Liver (tissue), 9 donors: ENCODE results near the gene CCL11.

DNA sequence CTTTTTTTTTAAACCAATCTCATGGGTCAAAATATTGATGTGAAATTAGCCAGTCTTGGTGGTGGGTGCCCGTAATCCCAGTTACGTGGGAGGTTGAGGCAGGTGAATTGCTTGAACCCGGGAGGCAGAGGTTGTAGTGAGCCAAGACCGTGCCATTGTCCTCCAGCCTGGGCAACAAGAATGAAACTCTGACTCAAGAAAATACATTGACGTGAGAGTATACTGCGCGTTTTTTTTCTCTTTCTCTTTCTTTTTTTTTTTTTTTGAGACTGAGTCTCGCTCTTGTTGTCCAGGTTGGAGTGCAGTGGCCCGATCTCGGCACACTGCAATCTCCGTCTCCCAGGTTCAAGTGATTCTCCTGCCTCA lies 20.3 kb downstream of the RNF135 start:
- PRO-cap, 5 experiments: peak in 3 of 5 experiments; most common minus-strand start position 236 of the sequence (in 2)
- RAMPAGE, long total RNA, 2 experiments: no peak in any of the 2 experiments
- RRBS: no CpG with 5 or more reads among the region's 11 CpGs

GRCh38 chr17:31128298-31128680 lies 33.5 kb downstream of the NF1 start:
- PRO-cap, 5 experiments: no peak in any of the 5 experiments
- RAMPAGE, long total RNA, 2 experiments: no peak in any of the 2 experiments
- RRBS: no CpG with 5 or more reads among the region's 3 CpGs

GRCh38 chr17:31163111-31163777 lies 68.5 kb downstream of the NF1 start:
- PRO-cap, 5 experiments: no peak in any of the 5 experiments
- RAMPAGE, long total RNA, 2 experiments: no peak in any of the 2 experiments
- RRBS: no CpG with 5 or more reads among the region's 7 CpGs

- PRO-cap, 5 experiments: no peak in any of the 5 experiments
- RAMPAGE, long total RNA, 2 experiments: no peak in any of the 2 experiments
- RRBS: no CpG with 5 or more reads among the region's 10 CpGs
Observed at GRCh38 chr17:31491108-31491728, 99.7 kb downstream of the RAB11FIP4 start.

GRCh38 chr17:31491807-31492195 lies 100.3 kb downstream of the RAB11FIP4 start:
- PRO-cap, 5 experiments: no peak in any of the 5 experiments
- RAMPAGE, long total RNA, 2 experiments: no peak in any of the 2 experiments
- RRBS: no CpG with 5 or more reads among the region's 13 CpGs

DNA sequence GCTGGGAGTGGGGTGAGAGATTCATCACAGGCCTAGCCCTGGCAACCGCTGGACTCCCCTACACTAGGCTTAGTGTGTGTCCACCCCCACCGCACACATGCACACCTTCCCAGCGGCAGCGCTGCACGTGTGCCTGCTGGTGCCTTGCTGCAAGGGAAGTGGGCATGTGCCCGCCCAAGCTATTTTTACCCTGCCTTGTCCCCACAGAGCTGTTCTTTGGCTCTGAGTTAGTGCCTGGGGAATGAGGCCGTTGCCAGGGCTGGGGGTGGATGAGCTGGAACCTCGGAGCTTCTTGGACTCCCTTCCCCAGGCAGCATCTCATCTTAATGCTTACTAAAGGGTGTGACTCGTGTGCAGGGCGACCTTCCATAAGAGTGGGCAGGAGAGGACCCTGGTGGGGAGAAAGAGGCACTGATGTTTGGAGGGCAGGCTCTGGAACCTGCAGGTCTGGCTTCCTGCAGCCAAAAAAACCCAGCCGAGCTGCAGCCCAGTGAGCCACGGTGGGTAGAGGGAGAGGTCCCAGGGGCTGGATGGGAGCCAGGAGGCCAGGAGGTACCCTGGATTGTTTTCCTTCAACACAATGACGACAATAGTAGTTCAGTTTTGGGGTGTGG lies 118.9 kb downstream of the RAB11FIP4 start:
- PRO-cap, 5 experiments: no peak in any of the 5 experiments
- RAMPAGE, long total RNA, 2 experiments: no peak in any of the 2 experiments
- RRBS: no CpG with 5 or more reads among the region's 13 CpGs

- PRO-cap, 5 experiments: no peak in any of the 5 experiments
- RAMPAGE, long total RNA, 2 experiments: no peak in any of the 2 experiments
- RRBS: no CpG with 5 or more reads among the region's 9 CpGs
Observed at GRCh38 chr17:32227961-32228350, 37.7 kb upstream of the RHBDL3 start.

DNA sequence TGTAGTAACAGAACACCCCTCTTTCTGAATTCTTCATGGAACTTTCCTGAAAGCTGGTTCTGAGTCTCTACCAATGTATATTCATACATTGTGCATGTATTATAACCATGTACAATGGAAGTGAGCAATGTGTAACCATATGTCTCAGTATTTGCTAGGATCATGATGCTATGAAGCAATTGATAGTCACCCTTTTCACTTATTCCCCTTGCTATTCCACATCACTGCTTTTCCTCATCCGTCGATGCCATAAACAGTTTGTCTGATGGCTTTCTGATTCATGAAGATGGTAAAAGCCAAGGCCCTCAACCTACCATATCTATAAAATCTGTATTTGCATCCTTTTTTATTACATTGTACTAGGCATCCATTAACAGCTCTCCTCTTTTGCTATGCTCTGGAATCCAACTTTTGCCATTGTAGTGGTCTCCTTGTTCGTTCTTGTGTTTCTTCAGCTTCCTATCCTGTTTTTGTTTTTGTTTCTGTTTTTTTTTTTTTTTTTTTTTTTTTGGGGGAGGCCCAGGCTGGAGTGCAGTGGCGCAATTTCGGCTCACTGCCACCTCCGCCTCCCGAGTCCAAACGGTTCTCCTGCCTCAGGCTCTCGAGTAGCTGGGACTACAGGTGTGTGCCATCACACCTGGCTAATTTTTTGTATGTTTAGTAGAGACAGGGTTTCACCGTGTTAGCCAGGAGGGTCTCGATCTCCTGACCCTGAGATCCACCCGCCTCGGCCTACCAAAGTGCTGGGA lies 34.5 kb downstream of the ZNF207 start:
- PRO-cap, 5 experiments: no peak in any of the 5 experiments
- RAMPAGE, long total RNA, 2 experiments: no peak in any of the 2 experiments
- RRBS: no CpG with 5 or more reads among the region's 13 CpGs

DNA sequence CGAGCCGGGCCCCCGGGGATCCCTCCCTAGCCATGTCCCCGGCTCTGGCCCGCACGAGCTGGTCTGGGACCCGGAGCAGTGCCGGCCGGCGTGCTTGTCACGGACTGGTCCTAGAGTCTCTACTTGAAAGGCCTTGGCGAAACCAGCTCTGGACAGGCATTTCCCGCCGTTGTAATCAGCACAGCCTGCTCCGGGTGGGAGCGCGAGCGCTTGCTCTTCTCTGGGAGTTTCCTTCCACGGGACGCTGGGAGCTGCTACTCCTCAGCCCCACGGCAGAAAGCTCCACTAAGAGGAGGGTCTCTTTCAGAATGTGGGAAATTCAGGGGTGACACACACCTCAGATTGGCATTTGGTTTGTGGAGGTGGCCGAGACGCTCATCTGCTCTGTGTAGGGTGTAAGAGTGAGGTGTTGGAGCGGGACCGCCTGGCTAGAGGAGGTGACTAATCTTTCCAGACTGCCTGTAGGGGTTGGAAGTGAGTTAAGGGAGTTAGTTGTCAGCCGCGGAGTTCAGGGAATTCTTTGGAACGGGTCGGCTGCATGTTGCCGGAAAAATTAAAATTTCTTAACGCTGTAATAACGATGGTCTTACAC lies 662 bp downstream of the PSMD11 start:
- PRO-cap, 5 experiments: no peak in any of the 5 experiments
- RAMPAGE, long total RNA, 2 experiments: no peak in any of the 2 experiments
- RRBS: 2% methylated on average over 11 of the region's 32 CpGs

DNA sequence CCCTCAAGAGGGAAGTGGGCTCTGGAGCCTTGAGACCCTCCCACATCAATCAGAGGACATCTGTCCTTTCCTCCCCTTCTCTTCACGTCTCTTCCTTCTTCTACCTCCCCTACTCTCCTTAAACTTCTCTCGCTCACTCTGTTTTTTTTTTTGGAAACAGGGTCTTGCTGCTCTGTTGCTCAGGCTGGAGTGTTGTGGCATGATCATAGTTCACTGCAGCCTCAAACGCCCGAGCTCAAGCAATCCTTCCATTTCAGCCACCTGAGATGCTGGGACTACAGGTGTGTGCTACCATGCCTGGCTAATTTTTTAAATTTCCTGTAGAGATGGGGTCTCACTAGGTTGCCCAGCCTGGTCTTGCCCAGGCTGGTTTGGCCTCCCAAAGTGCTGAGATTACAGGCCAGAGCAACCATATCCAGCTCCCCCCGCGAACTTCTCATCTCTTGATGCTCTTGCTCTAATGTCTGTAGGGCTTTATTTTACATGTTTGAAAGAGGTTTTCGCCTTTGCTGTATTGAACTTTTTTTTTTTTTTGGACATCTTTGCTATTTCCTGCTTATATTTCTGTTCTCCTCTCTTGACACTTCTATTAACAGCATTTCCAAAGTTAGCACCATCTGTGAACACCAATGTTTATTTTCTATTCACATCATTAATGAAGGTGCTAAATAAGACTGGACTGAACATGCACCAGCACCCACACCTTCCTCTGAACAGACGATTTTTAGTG lies 24.5 kb downstream of the CDK5R1 start:
- PRO-cap, 5 experiments: peak in 1 of 5 experiments; most common minus-strand start position 148 of the sequence (in 1)
- RAMPAGE, long total RNA, 2 experiments: no peak in any of the 2 experiments
- RRBS: no CpG with 5 or more reads among the region's 8 CpGs

DNA sequence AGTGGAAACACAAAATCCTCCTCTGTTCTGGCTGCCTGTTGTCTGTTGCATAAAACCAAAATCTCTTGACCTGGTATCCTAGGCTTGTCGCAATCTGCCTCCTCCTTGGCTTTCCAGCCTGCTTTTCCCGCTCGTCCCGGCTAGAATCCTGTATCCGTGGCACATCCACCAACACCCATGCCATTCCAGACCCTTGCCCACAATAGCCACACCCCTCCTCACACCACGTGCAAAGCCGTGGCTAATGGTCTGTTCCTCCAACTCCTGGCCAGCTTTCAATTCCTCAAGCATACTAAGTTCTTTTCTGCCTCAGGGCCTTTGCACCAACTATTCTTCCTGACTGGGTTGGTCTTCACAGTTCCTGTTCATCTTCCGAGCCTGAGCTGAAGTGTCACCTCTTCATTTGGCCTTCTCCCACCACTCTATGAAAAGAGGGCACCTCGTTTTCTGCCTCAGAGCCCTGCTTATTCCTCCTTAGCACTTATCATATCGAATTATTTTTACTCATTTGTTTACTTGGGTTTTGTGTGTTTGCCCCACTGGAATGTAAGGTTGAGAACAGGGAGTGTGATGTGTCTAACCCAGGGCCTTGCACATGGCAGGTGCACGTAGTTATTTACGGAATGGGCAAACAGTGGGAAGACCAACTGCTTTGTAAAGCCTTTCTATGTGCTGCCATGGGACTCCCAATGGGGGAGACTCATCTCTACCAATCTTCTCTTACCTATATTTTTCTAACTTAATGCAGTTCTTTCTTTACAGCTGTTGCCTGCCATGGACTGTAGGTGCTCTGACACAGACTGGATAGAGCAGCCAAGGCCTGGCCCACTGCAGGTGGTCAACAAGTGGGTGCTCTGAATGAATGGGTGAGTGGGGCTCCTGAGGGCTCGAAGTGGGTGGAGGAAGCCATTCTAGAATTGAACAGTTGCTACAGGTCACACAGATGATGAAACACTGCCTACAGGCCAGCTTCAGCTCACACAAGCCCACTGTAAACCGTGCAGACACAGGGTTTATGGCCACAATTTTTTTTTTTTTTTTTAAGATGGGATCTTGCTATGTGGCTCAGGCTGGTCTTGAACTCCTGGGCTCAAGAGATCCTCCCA lies 69.1 kb downstream of the CDK5R1 start:
- PRO-cap, 5 experiments: no peak in any of the 5 experiments
- RAMPAGE, long total RNA, 2 experiments: no peak in any of the 2 experiments
- RRBS: no CpG with 5 or more reads among the region's 14 CpGs

- PRO-cap, 5 experiments: peak in 1 of 5 experiments; most common minus-strand start chr17:32823187 (in 1)
- RAMPAGE, long total RNA, 2 experiments: no peak in any of the 2 experiments
- RRBS: no CpG with 5 or more reads among the region's 2 CpGs
Observed at GRCh38 chr17:32822989-32823371, 53.9 kb downstream of the MYO1D start.

DNA sequence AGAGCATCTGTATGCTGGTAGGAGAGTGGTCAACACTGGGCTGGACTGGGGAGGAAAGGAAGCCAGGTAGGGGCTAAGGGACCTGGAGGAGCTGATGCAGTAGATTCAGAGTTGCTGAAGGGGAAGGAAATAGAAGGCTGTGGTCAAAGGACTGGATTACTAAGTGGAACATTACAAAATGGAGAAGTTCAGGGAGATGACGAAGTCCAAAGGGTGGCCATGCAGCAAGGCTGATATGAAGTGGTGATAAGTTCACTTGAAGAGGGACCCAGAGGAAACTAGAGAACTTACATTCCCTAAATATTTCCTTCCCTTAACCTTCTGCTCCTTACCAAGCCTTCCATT lies 8.6 kb upstream of the CCL2 start:
- PRO-cap, 5 experiments: peak in 1 of 5 experiments; most common plus-strand start position 262 of the sequence (in 1)
- RAMPAGE, long total RNA, 2 experiments: no peak in any of the 2 experiments
- RRBS: no CpG with 5 or more reads among the region's 1 CpG

GRCh38 chr17:34285465-34286008 lies at the start of gene CCL11:
TSS of gene CCL11 (plus strand) at chr17:34285742.
- PRO-cap, 5 experiments: no peak in any of the 5 experiments
- RAMPAGE, long total RNA, 2 experiments: no peak in any of the 2 experiments
- RRBS: no CpG with 5 or more reads among the region's 5 CpGs

DNA sequence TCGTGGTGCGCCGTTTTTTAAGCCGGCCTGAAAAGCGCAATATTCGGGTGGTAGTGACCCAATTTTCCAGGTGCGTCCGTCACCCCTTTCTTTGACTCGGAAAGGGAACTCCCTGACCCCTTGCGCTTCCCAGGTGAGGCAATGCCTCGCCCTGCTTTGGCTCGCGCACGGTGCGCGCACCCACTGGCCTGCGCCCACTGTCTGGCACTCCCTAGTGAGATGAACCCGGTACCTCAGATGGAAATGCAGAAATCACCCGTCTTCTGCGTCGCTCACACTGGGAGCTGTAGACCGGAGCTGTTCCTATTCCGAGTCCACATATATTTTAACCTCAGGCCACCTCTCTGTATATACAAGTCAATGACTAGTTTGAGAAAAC lies 12.6 kb downstream of the CCL11 start:
- PRO-cap, 5 experiments: no peak in any of the 5 experiments
- RAMPAGE, long total RNA, 2 experiments: no peak in any of the 2 experiments
- RRBS: no CpG with 5 or more reads among the region's 23 CpGs

- PRO-cap, 5 experiments: no peak in any of the 5 experiments
- RAMPAGE, long total RNA, 2 experiments: no peak in any of the 2 experiments
- RRBS: no CpG with 5 or more reads among the region's 5 CpGs
Observed at GRCh38 chr17:34387011-34387748, 24.1 kb upstream of the CCL1 start.

DNA sequence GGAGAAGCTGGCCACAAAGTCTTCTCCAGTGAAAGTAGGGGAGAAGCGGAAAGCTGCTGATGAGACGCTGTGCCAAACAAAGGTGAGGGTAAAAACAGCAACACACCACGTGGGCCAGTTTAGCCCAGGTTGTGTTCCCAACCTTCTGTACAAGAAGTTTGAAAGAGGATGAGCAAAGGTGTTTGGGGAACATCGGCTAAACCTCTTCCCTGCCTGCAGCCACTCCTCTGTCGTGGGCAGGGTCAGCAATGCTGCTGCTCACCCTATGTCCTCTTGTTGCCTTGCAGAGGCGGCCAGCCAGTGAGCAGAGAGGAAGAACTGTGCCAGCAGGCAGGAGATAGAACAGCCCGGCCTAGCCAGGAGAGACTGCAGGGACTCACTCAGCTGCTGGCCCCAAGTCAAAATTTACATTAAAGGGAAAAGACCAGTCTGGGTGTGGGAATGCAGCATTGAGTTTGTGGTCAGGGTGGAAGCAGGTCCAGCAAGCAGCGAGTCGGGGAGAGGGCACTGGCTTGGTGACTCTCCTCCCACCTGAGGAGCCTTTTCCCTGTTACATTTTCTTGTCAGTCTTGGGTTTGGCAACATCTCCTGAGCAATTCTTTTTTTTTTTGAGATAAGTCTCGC lies 22.5 kb downstream of the LIG3 start:
- PRO-cap, 5 experiments: no peak in any of the 5 experiments
- RAMPAGE, long total RNA, 2 experiments: no peak in any of the 2 experiments
- RRBS: no CpG with 5 or more reads among the region's 10 CpGs

GRCh38 chr17:35017951-35018925 lies 37.9 kb downstream of the LIG3 start:
- PRO-cap, 5 experiments: no peak in any of the 5 experiments
- RAMPAGE, long total RNA, 2 experiments: no peak in any of the 2 experiments
- RRBS: no CpG with 5 or more reads among the region's 5 CpGs

DNA sequence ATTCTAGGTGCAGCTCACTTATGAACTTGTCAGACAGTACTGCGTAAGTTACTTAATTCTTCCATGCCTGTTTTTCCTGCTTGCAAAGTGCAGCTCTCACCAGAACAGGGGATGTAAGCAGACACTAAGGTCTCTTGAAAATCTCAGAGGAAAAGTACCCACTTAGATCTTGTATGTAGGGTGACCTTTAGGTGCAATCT lies 38.7 kb downstream of the LIG3 start:
- PRO-cap, 5 experiments: no peak in any of the 5 experiments
- RAMPAGE, long total RNA, 2 experiments: no peak in any of the 2 experiments
- RRBS: no CpG with 5 or more reads among the region's 1 CpG

DNA sequence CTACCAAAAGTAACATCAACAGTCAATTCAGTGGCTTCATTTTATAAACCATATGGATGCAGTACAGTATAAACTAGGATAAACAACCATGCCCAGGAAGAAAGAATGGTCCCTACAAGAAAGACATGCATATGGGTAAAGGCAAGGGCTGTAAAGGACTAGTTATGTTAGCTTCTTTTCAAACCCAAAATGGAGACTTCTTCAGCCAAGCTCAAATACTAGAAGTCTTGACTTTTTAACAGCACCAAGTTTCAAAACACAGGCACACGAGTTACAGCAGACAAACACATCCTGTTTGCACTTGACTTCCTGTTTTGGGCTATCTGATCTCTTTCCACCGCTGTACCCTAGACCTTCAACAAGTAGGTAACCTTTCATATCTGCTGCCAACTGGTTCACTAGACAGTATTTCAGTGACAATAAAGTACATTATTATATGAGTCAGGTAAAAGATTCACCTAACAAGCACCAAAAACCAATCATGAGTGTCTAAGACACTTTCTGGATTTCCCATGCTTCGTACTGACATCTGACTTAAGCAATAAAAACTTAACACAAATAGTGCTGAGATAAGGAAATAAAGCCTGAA lies 12.3 kb downstream of the RFFL start:
- PRO-cap, 5 experiments: no peak in any of the 5 experiments
- RAMPAGE, long total RNA, 2 experiments: no peak in any of the 2 experiments
- RRBS: no CpG with 5 or more reads among the region's 3 CpGs